ENCODE data around the gene RIOK2.

GRCh38 chr5:95944826-95945523 is 16.7 kb downstream of the ELL2 start:
- PRO-cap: no peak

DNA sequence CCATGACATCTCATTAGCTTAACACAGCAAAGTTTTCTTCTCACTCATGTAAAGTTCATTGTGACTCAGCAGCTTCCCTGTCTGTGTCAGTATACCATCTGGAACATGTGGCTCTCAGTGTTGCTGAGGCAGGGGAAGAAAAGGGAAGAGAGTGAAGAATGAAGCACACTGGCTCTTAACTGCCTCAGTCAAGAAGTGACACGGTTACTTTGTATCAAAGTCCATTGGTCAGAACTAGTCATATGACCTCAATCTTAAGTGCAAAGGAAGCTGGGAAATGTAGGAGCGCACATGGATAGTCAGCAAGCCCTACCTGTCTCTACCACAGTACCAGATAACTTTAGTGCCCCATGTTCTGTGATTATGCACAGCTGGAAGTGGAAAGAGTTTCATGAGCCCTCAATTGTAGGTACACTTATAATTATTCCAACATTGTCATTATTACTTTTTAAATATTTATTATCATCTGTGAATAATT is 185.1 kb upstream of the ELL2 start:
- PRO-cap: no peak

- PRO-cap: no peak
Observed at GRCh38 chr5:96235780-96235993, 197.4 kb downstream of the PCSK1 start.

DNA sequence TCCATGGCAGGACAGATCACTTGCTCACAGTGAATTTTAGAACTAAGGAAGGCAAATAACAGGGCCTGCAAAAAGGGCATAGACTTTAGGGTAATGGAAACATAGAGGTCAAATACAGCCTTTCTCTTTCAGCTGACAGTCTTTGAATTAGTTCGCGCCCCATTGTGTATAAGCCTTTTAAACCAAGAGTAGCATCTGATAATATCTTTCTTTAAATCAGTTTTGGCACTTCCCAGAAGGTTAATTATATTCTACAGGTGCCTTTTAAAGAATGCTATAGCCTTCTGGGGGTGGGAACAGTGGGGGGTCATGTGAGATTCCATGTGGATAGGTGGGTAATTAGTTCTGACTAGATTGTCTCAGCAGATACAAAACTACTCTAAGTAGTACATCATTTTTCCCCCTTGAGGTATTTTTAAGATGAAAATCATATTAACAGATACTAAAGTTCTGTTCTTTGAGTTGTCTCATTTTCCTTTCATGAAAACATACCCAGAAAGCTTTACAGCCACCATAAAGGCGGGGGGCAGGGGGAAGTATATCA is 4.4 kb downstream of the CAST start:
- PRO-cap: no peak

GRCh38 chr5:96876970-96877695 is 833 bp downstream of the ERAP2 start:
- PRO-cap: no peak

DNA sequence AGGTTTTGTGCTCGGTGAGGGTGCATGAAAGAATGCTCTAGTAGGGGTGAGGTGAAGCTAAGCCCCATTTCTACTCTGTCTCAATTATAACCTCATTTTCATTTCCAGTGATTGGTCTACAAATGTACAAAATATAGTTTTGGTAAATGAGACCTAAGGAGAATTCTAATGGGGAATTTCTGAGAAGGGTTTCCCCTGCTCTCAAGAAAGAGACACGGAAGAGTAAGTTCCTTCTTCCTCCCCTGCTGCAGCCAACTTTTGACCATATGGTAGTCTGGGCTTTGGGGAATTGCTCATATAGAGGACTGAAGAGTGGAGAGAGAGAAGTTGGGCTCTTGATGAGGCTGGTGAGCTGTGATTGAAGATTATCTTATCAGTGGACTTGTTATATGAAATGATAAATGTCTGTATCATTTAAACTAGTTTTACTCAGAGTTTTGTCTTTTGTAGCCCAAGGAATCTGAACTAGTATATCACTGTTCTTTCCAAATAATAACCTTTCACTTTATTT is 4.3 kb upstream of the LNPEP start:
- PRO-cap: no peak

DNA sequence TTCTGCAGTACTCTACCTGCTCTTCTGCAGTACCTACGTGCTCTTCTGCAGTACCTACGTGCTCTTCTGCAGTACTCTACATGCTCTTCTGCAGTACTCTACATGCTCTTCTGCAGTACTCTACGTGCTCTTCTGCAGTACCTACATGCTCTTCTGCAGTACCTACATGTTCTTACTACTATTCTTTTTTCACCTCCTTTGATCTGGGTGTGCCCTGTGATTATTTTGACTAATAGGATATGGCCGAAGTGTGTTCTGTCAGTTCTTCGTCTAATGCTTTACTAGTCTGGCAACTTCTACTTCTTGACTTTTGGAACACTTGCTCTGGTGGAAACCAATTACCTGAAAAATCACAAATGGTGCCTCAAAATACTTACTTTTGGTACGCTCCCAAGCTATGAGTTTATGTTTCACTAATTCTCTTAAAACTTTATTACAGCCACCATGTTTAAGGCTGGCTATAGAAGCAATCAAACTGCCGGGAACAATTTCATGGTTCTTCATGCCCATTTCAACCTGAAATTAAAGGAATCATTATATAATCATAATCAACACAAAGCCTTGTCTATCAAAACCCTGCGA is 4.3 kb downstream of the RIOK2 start:
- PRO-cap: no peak

- PRO-cap: unidirectional peak, plus-strand start at chr5:97182833; bidirectional peak, plus-strand start at chr5:97183089, minus-strand start at chr5:97183060; bidirectional peak, plus-strand start at chr5:97183581, minus-strand start at chr5:97183288
Observed at GRCh38 chr5:97182430-97183370, at the start of gene RIOK2. TSS of gene RIOK2 (minus strand) at chr5:97183247.

DNA sequence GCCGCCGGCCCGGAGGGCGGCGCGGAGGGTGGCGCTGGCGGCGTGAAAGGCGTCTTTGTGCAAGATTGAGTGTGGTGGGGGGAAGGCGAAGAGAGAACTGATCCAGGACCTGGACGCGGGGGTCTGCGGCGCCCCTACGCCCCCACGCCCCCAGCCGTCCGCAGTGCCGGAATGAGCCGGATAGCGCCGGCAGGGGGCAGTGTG is 4.5 kb upstream of the RGMB start:
- PRO-cap: no peak

- PRO-cap: unidirectional peak, plus-strand start at chr5:98769296; unidirectional peak, plus-strand start at chr5:98769382; bidirectional peak, plus-strand start at chr5:98769436, minus-strand start at chr5:98769440
Observed at GRCh38 chr5:98769248-98769690, 4.2 kb upstream of the RGMB start.

DNA sequence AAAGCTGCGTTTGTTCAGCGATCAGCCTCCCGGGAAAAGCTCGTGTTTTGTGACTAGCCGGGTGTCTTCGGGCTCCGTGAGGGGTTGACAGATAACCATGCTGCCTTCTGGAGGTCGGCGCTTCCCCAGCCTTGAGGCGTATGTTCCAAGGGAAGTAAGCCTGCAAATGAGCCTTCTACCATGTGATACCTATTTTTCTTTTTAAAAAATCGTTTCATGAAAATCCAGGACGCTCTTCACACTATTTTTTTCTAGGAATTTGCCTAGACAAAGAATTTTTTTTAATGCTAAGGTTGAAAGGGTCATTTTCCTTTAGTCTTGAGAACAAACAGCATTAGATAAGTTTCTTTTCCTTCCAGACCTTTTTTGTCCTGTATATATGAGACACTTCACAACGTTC is 1.3 kb downstream of the RGMB start:
- PRO-cap: no peak

DNA sequence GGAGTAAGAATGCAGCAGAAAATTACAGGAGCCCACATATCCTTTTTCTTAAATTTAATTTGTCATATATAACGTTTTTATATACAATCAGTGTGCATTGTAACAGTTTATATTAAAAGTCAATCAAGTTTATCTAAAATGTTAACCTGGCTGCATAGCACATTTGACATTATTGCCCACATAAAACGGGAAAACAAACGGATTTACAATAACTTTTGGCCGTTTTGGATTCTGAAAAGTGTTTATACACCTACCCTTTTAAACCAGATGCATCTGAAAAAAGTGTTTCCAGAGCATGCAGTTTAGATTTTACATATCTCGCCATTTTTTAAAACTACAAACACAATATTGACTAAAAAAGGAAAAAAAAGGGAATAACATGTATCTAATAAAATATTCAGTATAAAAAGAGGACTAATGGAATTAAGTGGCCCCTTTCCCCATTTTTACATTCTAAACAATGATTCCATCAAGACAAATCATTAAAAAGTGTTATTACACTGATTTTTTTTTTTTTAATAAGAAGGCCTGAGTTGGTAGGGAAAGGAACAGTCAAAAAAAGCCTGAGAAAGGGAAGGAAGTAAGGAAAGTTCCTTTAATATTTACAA is 73.5 kb downstream of the CHD1 start:
- PRO-cap: no peak

DNA sequence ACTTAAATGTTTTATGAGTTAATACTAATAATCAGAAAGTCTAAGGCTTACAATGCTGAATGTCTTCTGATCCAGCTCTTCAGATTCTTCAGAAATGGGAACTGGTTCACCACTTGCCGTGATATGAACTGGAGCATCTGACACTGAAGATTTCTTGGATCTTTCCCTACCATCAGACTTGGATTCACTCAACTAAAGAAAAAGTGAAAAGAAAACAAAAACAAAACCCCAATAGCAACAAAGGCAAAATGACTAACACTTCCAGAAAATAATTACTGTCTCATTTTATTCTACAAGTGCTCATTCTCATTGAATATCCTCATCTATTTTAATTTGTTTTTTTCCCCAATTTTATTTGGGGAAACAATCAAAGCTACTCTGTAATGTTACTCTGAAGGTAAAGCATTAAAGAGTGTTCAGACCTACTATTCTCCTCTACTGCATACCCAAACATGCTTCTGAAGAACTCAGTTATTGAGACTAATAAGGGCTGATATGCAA is 60.3 kb downstream of the CHD1 start:
- PRO-cap: no peak

DNA sequence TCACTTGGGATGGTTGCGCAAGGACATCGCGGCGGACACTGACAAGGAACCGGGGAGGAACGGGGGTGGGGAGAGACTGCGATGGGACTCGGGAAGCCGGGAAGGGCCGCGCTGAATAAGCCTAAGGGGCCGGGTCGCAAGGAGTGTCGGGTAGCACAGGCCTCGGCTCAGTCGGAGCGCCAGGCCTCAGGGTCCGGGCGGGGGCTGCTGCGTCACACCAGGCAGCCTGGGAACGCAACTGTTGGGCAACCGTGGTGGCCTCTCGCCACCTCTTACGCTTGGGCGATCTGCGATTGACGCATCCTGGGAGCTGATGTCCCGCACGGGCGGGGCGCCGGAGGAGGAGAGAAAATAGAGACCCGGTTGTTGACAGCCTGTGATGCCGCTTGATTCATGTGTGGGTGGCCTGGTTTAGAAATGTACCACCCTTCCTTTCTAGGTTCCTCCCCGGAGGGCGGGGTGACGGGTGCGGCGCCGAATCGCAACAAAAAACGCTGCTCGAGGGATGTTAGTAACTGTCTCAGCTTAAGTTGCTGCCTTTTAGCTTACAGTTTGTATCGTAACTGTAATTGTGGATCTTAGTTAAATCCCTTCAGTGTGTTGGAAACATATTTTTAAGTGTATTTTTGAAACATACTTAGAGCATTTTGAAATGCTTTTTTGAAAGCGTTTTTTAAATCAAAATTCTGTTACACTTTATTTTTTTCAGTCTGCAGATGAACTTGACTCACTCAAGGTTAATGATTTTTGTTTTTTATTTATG is 701 bp upstream of the CHD1 start:
- PRO-cap: bidirectional peak, plus-strand start at position 487 of the sequence, minus-strand start at position 353 of the sequence

- PRO-cap: no peak
Observed at GRCh38 chr5:98930090-98930398, 1.2 kb upstream of the CHD1 start.

DNA sequence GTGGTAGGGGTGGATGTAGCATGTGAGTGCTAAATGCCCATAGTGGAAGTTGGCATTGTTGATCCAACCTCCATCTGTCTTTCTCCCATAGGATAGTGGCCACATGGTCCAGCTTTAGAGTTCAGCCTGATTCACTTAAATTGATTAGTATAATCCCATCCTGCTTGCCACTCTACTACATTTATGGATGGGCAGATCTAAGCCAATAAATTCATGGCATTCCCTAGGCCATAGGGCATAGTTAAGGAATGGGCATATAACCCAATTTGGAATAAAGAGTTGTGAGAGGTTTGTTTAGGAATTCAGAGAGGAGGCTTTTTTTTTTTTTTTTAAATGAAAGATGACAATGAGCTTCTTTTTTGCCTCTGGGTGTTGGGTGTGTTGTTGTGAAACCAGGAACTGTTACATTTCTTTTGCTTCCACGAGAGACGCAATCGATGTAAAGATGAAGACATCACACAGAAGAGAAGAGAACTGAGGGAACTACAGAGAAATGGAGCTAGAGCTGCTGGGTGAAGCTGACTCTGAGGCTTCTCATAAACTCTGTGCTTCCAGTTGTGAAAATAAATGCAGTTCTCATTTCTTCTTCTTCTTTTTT is 12.5 kb upstream of the CHD1 start:
- PRO-cap: no peak

DNA sequence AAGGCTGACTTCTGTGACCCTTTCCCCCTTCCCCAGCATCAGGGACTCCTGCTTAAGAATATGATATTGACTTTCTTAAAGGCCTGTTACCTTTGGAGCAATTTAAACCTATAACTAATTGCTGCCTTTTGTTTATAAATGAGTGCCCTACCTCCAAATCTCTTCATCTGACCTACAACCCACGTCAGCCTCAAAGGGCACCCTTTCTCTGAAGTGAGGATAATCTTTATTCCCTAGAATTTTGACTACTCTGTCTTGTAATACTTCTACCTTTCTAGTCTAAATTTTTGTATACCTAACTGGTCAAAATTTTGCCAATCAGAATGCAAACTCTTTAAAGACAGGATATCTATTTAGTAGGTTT is 837 bp downstream of the FAM174A start:
- PRO-cap: no peak

GRCh38 chr5:100779765-100780313 is 123.2 kb downstream of the ST8SIA4 start:
- PRO-cap: no peak

DNA sequence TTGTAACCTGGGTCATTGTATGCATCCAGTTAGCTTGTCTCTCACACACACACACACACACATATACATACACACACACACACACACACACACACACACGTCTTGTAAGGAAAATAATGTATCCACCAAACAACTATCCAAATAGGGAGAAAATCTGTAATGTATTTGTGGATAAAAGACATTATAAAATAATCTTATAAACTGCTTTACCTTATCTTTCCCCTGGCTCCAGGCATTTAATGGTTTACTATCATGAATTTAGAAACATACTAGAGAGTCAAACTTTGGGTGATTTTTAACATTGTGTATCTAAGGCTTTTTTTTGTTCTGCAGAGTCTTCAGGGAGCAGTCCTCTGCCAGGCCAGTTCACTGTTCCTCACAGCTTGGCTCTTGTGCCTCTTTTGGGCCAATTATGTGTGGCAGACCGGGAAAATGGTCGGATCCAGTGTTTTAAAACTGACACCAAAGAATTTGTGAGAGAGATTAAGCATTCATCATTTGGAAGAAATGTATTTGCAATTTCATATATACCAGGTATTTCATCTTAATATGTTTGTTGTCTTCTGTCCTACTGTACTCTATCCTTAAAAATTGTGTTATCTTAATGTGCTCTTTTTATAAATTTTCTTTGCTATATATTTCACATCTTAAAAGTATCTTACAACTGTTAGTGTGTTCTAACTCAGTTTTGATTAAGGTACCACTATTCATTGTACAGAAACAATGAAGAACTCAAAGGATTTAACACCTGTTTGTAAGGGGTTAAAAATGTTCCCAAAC is 112.6 kb downstream of the GIN1 start:
- PRO-cap: no peak

- PRO-cap: no peak
Observed at GRCh38 chr5:103017071-103017637, 102.8 kb downstream of the GIN1 start.

Measured in fallopian tube (tissue), 1 donor.